Right ventricle myocardium (tissue), 1 donor: ENCODE data around the genes SNX22, PDCD7 and PARP16.

DNA sequence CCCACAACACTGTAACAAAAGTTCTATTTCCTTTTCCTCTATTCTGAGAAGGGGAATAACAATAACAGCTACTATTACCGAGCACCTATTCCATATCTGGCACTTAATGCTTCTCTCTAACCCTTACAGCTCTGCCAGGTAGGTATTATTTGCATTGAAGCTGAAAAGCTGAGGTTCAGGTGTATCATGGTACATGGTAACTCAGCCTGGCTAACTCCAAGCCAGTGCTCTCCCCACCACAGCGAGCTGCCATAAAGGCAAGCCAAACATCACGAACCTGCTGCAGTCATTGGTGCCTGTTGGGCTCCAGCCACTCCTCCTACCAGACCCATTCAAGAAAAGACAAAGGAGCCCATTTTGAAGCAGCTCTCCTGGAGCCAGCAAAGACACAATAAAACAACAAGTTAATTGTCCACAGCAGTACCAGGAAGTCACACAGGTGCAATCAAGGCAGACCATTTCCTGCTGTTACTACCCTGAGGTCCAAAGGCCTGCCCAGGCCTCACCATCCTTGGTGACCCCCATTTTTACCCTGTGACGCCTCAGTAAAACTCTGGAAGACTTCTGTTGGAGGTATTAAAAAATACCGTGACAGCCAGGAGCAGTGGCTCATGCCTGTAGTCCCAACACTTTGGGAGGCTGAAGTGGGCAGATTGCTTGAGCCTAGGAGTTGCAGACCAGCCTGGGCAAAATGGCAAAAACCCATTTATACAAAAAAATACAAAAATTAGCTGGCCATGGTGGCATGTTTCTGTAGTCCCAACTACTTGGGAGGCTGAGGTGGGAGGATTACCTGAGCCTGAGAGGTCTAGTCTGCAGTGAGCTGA lies 77.5 kb downstream of the DAPK2 start:
- PRO-cap, 2 experiments: no peak in any of the 2 experiments

- PRO-cap, 2 experiments: no peak in any of the 2 experiments
Observed at GRCh38 chr15:64105347-64105726, 9.6 kb downstream of the SNX1 start.

- PRO-cap, 2 experiments: no peak in any of the 2 experiments
Observed at GRCh38 chr15:64106231-64106587, 10.4 kb downstream of the SNX1 start.

DNA sequence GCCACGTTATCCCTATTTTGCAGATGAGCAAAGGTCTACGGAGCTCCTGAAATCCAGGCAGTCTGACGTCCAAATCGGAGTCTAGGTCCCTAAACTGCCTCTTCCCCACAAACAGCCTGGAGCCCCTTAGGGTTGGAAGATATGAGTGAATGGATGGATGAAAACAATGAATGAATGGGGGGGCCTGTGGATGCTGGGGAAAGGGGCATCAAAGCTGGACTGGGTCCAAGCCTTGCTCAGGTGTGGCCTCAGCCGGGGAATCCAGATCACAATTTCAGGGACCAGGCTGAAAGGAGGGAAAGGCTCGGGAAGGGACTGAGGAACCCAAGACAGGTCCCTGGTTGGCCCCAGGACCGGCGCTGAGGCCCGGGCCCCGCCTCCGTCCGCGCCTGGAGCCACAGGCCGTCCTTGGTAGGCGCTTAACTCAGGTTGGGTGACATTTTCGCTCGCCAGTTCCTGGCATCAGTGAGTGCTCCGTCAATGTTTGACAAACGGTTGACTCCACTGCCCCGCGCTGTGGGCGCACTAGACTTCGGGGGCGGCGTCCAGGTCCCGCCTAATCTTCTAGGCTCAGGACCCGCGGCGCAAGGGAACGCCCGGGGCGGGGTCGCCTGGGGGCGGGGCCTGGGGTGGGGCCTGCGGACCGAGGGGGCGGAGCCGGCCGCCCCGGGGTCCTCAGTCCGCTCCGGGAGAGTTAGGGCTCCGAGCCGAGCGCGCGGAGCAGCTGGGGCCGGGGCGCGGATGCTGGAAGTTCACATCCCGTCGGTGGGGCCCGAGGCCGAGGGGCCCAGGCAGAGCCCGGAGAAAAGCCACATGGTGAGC lies at the start of gene SNX22:
TSS of gene SNX22 (plus strand) at position 697 of the 822 bp plus-strand sequence.
- PRO-cap, 2 experiments: peak in 2 of 2 experiments; most common plus-strand start position 697 of the sequence (in 2); most common minus-strand start position 572 of the sequence (in 1)

DNA sequence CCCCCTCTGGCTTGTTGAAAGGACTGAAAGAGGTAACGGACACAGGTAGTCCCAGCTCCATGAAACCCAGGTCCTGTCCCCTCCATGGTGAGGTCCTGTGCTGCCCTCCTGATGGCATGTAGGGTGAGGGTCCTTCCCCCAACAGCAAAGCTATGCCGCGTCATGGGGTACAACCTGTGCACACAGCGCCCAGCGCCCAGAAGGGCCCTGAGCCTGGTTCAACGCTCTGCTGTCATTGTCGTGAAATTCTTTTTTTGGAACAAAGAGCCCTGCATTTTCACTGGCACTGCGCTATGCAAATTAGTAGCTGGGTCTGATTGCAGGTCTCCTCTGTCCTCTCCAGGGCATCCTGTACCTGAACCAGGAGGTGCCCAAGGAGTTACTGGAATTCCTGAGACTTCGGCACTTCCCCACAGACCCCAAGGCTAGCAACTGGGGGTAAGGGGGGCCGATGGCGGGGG lies 1.4 kb downstream of the SNX22 start:
- PRO-cap, 2 experiments: no peak in any of the 2 experiments

GRCh38 chr15:64161305-64162406 lies 1.2 kb downstream of the PPIB start:
- PRO-cap, 2 experiments: no peak in any of the 2 experiments

- PRO-cap, 2 experiments: no peak in any of the 2 experiments
Observed at GRCh38 chr15:64170513-64171403, 7.9 kb upstream of the PPIB start.

GRCh38 chr15:64246664-64247217 lies 83.9 kb upstream of the PPIB start:
- PRO-cap, 2 experiments: no peak in any of the 2 experiments

DNA sequence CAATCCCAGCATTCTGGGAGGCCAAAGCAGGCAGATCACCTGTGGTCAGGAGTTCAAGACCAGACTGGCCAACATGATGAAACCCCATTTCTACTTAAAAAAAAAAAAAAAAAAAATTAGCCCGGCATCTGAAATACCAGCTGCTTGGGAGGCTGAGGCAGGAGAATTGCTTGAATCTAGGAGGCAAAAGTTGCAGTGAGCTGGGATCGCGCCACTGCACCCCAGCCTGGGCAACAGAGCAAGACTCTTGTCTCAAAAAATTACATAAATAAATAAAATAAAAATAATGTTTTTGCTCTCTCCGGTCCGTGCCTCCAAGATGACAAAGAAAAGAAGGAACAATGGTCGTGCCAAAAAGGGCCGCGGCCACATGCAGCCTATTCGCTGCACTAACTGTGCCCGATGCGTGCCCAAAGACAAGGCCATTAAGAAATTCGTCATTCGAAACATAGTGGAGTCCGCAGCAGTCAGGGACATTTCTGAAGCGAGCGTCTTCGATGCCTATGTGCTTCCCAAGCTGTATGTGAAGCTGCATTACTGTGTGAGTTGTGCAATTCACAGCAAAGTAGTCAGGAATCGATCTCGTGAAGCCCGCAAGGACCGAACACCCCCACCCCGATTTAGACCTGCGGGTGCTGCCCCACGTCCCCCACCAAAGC lies 132.4 kb downstream of the ZNF609 start:
- PRO-cap, 2 experiments: no peak in any of the 2 experiments

DNA sequence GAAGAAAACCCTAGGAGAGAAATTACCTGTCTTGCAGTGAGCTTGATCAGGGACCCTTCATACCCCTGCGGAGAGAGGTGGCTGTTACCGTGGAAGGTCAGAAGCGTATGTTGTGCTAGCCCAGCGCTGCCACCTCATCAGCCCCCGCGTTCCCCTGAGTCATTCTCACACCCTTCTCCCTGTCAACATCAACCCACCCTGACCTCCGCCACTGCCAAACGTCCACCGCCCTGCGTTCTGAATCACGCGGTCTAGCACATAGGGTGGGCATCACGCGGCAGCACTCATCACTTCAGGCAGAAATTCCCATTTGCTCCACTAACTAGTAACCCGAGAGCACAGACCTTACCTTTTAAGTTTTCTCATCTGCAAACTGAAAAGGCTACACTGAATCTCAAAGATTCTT lies 25.1 kb downstream of the RBPMS2 start:
- PRO-cap, 2 experiments: peak in 2 of 2 experiments; most common minus-strand start position 112 of the sequence (in 2)

DNA sequence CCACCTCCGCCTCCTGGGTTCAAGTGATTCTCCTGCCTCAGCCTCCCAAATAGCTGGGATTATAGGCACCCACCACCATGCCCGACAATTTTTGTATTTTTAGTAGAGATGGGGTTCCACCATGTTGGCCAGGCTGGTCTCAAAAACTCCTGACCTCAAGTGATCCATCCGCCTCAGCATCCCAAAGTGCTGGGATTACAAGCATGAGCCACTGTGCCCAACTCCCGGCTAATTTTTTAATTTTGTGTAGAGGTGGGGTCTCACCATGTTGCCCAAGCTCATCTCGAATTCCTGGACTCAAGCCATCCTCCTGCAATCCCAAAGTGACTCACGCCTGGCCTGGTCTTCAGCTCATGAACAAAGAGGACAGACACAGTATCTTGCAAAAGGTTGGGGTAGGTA lies 13.6 kb downstream of the RBPMS2 start:
- PRO-cap, 2 experiments: no peak in any of the 2 experiments

DNA sequence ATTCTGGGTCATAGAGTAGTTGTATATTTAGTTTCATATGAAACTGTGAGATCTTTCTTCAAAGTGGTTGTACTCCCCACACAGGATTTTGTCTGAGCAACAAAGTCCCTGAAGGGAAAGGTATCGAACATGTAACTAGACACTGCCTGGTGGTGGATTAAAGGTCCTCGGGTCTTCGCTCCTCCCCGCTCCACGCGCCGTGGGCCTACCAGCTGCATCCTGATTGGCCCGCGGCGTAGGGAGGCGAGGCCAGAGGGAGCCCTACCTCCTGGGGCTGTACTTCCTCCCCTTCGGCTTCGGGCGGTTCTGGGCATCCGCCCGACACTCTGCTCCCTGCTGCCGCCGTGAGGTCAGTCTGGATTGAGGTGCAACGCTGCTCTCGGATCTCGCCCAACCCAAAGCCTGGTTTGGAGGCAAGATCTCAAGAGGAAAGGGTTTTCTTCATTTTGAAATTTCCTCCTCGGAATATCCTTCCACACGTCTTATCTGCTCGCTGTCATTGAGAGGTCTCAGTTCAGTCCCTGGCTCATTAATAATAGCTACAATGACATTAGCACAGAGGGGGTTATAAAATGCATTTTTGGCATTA lies 6.0 kb upstream of the PLEKHO2 start:
- PRO-cap, 2 experiments: peak in 2 of 2 experiments; most common plus-strand start position 339 of the sequence (in 2); most common minus-strand start position 174 of the sequence (in 1)

DNA sequence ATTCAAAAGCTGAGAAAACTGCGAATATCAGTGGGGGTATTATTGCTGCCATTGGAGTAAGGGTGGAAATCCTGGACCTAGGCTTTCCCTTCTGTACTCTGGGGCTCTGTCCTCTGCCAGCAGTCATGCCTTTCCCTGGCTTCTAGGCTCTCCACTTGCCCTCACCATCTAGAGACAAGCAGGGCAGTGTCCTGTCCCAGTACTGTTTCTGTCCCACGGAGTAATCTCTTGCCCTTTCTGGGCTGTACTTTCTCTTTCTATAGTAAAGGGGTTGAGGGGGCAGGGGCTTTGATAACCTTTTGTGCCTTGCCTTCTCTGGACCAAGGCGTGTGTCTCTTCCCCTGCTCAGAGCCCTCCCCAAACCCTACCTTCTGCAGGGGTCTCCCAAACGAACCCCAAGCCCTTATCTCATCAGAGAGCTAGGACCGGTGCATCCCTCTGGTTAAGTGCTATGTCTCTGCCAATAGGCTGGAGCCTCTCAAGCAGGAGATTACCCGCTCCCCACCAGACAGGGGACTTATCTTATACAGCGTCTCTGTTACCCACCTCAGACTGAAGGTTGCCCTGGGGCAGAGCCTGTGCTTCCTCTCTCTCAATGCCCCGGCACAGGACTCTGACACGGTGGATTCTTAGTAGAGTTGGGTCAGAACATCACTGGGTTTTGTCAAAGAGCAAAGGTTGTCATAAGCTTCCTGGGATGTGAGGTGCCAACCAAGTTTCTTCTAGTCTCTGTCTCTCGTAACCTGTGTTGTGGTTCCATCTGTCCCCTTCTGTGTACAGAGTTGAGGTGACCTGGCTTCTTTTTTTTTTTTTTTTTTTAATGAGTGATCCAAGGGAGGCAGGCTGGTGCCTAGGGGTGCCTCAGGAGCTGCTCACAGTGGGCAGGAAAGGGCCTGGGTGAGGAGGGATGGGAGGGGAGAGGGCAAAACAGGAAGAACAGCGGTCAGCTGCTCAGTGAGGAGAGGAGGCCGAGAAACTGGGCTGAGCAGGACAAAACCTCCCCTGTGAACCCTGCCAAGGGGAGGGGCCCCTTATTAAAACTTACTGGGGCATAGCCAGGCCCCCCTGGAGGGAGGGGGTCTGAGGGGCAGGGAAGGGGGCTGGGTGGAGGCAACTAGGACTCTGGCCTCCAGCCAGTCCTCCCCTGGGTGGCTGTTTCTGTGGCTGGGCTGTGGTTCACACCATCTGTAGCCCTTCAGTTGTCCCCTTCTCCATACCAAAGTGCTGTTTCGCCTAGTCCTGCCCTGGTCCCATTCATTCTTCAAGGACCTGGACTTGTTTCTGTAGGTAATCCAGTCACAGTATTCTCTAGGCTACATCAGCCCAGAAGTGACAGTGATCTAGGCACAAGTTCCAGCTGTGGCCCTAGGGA lies 3.2 kb downstream of the PLEKHO2 start:
- PRO-cap, 2 experiments: peak in 1 of 2 experiments; most common minus-strand start position 978 of the sequence (in 1)

- PRO-cap, 2 experiments: no peak in any of the 2 experiments
Observed at GRCh38 chr15:64853633-64854666, 12.2 kb downstream of the PLEKHO2 start.

DNA sequence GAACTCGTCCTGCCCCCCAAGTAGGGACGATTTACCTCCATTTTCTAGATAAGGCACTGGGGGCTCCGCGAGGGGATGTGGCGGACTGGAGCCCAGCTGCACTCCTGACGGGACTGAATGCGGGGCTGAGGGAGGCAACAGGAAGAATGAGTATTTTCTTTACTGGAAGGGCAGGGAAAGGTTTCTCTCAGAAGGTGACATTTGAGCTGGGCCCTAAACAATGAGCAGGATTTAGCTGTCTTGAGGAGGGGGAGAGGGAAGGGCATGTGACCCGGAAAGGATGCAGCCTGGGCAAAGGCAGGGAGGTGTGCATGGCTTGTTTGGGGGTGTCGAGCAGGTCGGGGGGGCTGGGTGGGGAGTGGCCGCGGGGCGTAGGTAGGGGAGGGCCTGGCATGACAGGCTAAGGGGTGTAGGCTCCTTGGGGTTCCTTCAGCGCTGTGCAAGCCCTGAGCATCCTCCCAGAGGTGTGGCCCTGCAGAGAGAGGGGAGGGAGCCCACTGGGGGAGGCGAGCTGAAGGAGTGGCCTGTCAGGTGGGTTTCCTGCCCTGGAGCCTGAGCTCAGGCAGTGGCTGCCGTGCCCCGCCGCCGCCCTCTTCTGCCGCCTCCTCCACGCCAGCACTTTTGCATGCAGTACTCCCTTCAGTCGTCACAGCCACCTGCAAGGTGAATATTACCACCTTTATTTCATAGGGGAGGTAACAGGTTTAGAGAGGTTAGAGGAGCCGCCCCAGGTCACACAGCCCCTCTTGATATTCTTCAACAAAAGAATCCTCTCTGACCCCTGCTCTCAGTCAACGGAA lies 17.2 kb upstream of the ANKDD1A start:
- PRO-cap, 2 experiments: peak in 1 of 2 experiments; most common minus-strand start position 115 of the sequence (in 1)

DNA sequence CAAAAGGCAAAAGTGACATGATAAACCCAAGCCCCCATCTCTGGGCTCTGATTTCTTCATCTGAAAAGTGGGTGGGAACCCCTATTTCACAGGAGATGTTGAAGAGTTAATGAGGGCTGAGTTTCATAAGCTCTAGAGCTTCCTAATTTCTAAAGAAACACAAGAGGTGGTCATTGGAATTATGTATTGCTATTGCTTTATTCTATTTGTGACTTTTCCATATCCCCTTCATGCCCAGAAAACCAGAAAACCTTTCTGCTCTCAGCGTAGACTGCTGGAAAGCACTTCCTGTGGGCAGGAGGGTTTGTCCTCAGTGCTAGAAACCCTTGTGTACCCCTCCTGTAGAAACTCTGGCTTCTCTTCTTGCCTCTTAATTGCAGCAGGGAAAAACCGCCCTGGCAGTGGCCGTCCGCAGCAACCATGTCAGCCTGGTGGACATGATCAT lies 32.6 kb downstream of the ANKDD1A start:
- PRO-cap, 2 experiments: no peak in any of the 2 experiments

DNA sequence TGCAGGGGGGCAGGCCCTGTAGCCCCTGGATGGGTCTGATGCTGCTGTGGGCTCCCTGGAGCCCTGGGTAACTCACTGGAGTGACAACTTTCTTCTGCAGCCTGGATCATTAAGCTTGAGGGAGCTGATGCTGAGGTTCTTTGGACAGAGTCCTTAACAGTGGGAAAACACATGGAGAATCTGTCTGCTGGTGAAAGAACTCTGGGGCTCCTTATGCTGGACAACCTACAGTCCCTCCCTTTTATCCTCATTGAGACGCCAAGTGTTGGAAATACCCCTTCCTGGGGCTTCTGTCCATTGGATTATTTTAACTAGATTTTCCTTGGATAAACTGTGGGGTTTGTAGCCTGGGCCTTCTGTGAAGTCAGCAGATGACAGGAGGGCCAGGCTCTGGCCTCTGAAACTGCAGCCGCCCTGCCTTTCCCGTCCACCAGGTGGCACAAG lies 8.9 kb downstream of the SLC51B start:
- PRO-cap, 2 experiments: no peak in any of the 2 experiments

GRCh38 chr15:65089196-65089830 lies 12.8 kb downstream of the KBTBD13 start:
- PRO-cap, 2 experiments: peak in 1 of 2 experiments; most common plus-strand start chr15:65089690 (in 1)

GRCh38 chr15:65133444-65134189 lies at the start of gene PDCD7:
Gene PDCD7, minus strand, starts transcription at chr15:65133808.
- PRO-cap, 2 experiments: peak in 2 of 2 experiments; most common plus-strand start chr15:65133881 (in 2); most common minus-strand start chr15:65133808 (in 2)

DNA sequence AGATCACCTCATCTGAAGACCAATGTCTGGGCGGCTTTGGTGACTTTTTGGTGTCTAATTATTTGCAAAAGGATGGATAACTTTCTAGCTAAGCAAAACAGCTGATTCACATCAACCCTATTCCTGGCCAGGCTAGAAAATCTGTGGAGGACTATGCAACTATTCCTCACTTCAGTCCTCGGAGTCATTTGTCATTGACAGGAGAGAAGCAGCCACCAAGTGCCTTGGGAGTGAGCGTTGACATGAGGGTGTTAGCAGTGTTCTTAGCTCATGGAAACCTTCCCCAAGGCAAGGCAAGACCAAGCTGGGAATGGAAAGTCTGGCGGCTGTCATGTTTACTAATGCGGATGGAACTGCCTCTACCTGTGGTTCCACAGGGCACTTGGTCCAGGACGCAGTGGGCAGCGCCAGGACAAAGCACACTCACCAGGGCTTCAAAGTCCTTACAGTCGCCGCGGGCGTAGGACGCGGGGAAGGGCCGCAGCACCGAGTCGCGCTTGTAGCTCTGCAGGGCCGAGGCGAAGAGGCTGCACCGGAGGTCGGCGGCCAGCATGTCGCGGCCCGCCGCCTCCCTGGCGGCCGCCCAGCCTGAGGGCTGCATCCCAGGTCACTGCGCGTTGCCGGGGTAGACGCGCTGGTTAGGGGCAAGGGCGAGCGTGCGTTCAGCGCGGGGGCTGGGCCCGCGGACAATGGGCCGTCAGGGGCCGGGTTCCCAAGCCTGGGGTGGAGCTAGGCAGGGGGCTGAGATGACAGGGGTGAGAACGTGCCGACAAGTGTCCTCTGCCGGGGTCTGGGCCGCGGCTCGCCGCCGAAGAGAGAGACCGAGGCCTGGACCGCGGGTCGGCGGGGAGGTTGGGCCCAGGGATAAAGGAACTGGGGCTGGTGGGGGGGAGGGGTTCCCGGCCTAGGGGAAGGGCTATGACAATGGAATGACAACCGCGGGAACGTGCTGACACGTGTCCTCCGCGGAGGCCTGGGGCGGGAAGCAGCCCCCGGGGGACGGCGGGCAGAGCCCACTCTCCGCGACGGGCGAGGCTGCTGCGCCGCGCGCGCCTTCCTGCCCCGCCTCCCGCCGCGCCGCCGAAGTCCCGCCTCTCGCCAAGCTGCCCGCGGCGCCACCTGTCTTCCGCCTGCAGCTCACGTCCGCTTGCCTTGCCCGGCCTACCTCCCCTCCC lies at the start of gene PARP16:
TSS of gene PARP16 (minus strand) at position 1,058 of the 1,175 bp plus-strand sequence.
- PRO-cap, 2 experiments: peak in 2 of 2 experiments; most common plus-strand start position 628 of the sequence (in 2); most common minus-strand start position 581 of the sequence (in 2)